Temporal lobe (tissue), 2 donors: ENCODE results near the genes XRCC4 and RASA1.

- RAMPAGE, long total RNA, result start-site peak on the minus strand at chr5:83077349-83077426, 2,234 and 718 reads in 2 replicates
Observed at GRCh38 chr5:83077298-83078477, at the start of gene XRCC4. TSS of gene XRCC4 (plus strand) at chr5:83077547.

DNA sequence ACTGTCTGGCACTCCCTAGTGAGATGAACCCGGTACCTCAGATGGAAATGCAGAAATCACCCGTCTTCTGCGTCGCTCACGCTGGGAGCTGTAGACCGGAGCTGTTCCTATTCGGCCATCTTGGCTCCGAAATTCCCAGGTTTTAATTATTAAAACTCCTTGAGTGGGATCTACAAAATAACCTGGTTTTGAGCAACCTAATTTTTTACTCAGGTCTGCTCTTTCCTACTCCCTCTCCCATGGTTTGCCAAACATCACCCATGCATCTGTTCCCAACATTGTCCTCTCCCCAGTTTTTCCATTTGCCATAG lies 7.9 kb upstream of the VCAN start:
- RAMPAGE, long total RNA, result no peak

DNA sequence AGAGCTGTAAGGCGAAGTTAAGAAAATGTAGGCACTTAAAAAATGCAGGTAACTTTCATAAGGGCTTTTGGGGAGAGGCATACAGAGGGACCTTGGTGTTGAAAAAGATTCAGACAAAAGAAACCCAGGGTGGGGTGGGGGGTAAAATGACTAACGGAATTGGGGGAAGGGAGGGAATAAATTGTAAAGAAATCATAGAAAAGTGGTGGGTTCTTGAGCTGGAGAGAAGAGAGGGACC lies 512 bp downstream of the VCAN start:
- RAMPAGE, long total RNA, result no peak

GRCh38 chr5:85638348-85639040 lies 979.2 kb upstream of the COX7C start:
- RAMPAGE, long total RNA, result no peak

- RAMPAGE, long total RNA, result no peak
Observed at GRCh38 chr5:85663371-85664051, 954.2 kb upstream of the COX7C start.

- RAMPAGE, long total RNA, result no peak
Observed at GRCh38 chr5:87074887-87075529, 192.7 kb upstream of the RASA1 start.

GRCh38 chr5:87267787-87268096 lies at the start of gene RASA1:
TSS of gene RASA1 (plus strand) at chr5:87267883.
- RAMPAGE, long total RNA, result no peak

DNA sequence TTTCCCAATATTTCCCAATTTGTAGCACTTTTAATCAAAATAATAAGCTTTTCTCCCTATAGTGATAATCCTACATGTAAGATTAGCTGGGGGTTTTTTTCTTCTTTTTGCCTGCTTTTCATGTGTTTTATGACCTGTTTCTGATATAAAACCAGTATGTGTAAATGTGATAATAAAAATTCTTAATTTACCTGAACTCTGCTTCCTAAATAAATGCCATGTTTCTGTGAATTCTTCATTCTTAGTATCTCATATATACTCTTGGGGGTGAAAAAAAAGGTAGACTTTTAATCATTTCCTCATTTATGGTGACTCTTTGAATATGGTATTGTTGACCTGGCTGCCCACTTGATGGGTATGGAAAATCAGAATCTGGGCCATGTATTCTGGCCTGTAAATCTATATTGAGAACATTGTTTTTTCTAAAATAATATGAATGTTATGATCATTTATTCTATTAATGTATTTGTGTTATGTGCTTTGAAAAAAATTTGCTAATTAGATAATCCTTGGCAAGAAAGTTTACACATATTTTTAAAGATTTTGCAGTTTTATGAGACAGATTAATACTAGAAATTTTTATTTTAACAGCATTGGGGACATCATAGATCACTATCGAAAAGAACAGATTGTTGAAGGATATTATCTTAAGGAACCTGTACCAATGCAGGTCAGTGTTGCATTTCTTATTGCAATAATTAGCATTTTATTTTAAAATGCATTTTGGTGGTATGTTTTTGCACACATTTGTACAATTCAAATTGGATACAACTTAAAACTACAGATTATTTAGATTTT lies 60.0 kb downstream of the CCNH start:
- RAMPAGE, long total RNA, result no peak

- RAMPAGE, long total RNA, result no peak
Observed at GRCh38 chr5:87404571-87405013, 8.1 kb downstream of the CCNH start.

GRCh38 chr5:87411046-87411451 lies 1.7 kb downstream of the CCNH start:
- RAMPAGE, long total RNA, result no peak

GRCh38 chr5:87413072-87413211 lies 212 bp upstream of the CCNH start:
- RAMPAGE, long total RNA, result no peak

DNA sequence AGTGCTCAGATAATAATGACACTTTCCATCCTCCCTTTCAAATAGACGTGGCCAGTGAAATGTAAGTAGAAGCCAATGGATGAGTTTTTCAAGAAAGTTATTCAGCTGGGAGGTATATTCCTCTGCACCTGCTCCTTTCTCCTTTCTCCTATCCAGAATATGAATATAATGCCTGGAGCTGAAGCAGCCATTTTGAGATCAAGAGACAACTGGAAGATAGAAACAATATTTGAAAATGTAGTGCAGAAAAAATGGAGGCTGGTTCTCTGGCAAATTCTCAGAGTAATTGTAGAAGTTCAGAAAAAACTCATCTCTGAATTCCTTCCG lies 262.0 kb upstream of the CCNH start:
- RAMPAGE, long total RNA, result no peak

- RAMPAGE, long total RNA, result no peak
Observed at GRCh38 chr5:88667718-88668490, 215.1 kb downstream of the MEF2C start.

DNA sequence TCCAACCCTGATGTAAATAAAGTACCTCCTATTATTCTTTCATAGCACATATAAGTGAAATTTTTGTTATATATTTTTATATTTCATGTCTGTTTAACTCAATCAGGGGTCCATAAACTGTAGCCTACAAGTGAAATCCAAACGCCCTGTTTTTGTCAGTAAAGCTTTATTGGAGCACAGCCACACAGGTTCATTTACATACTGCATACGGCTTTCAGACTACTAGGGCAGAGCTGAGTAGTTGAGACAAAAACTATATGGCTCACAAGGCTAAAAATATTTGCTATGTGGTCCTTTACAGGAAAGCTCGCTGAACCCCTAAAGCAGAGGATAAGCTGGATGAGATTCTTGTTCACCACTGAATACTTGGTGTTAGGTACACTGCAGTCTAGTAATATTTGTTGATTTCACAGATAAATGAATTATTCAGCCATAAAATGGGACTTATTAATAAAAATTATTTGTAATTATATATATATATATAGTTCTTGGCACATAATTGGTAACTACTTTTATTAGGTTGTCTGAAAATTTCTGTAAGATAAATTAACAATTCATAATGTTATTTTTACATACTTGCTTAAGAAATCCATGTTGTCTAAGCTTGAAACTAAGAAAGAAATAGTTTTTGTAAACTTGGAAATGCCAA lies 63.3 kb downstream of the MEF2C start:
- RAMPAGE, long total RNA, result no peak

- RAMPAGE, long total RNA, result no peak
Observed at GRCh38 chr5:88881187-88882269, 1.5 kb downstream of the MEF2C start.

GRCh38 chr5:90643980-90644694 lies 85.5 kb downstream of the ADGRV1 start:
- RAMPAGE, long total RNA, result no peak

DNA sequence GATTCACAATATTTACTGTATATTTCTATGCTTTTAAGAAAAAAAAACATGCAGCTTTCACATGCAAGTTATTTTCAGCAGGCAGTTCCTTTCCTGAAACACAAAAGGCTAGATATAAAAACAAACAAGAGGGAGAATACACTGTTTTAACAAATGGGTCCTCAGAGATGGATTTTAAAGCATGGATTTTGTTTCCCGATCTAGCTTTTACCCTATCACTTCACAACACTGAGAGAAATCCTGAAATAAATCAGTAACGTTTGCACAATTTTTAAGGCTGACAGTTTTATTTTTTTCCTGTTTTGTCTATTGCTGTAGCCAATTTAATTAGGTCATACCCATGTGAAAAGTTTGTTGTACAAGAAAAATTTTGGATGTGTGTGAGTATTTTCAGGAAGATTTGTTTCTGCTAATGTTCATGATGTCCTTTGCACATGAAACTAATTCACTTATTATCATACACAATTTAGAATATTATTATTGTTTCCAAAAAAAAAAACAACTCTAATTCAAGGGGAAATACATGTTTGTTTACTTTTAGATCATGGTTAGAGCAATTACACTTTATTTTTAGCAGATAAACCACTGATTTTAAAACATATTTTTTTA lies 237.9 kb downstream of the ARRDC3 start:
- RAMPAGE, long total RNA, result no peak

DNA sequence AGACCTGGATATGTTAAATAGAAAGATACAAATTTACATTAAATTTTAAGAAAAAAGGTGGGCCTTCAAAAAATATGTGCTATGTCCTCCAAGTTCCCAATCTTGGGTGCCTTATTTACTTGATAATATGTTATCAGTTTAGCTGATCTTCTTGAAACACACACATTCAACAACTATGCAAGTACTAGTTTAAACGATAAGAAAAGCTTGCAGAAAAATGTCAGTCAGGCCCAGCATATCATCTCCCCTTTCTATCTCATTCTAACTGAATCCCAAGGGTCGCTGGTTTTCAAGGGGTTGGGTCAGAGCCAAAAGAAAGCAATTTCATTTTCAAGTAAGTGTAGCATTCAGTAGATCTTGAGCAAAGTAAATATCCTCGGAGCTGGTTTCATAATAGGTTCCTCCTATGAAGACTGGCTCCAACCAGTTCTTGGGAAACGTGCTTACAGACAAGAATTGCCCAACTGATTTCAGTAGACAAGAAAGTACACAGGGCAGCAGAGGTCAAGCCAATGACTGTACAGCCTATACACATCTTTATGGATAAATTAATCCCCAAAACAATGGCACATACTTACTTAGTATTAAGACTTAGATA lies 164.2 kb downstream of the ARRDC3 start:
- RAMPAGE, long total RNA, result no peak

- RAMPAGE, long total RNA, result no peak
Observed at GRCh38 chr5:91313943-91314683, 69.0 kb downstream of the ARRDC3 start.

DNA sequence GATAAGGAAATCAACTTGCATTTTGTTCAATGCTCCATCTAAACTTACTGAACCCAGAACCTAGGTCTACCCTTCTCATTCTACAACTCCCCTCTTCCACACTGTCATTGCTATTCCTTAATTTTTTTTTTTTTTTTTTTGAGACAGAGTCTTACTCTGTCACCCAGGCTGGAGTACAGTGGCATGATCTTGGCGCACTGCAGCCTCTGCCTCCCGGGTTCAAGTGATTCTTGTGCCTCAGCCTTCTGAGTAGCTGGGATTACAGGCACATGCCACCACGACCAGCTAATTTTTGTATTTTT lies 16.3 kb downstream of the ARRDC3 start:
- RAMPAGE, long total RNA, result no peak